ENCODE data around the genes PARD3 and GJD4.

DNA sequence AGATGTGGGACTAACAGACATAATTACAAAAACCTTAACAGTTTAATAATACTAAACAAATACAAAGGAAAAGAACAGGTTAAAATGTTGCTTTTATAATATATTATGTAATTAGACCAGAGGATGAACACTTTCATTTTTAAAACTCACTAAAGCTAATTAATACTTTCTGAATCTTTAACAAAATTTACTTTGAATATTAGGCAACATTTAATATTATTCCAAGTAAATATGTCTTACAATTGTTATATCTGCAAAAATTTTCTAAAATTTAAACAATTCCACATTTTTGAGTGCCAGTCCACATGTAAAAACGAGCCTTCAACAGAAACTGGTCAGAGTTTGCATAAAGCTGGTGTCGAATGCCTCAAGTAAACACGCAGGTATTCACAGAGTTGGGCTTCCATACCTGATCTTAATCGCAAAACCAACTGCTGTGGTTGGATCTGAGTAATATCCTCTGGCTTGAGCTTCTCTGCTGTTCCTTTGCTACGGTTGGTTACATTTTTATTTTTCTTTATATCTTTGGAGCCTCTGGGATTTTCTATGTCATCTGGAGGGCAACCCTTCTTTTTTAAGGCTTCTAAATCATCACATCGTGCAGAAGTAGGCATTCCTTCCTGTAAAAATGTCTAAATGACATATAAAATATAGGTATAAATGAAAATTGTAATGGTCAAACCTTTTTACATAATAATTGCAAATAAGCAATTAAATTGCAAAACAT, 28.5 kb downstream of the ITGB1 start:
- PRO-cap, 4 experiments: no peak in any of the 4 experiments
- RAMPAGE, long total RNA, 2 experiments: no peak in any of the 2 experiments
- RRBS: no CpG with 5 or more reads among the region's 6 CpGs

DNA sequence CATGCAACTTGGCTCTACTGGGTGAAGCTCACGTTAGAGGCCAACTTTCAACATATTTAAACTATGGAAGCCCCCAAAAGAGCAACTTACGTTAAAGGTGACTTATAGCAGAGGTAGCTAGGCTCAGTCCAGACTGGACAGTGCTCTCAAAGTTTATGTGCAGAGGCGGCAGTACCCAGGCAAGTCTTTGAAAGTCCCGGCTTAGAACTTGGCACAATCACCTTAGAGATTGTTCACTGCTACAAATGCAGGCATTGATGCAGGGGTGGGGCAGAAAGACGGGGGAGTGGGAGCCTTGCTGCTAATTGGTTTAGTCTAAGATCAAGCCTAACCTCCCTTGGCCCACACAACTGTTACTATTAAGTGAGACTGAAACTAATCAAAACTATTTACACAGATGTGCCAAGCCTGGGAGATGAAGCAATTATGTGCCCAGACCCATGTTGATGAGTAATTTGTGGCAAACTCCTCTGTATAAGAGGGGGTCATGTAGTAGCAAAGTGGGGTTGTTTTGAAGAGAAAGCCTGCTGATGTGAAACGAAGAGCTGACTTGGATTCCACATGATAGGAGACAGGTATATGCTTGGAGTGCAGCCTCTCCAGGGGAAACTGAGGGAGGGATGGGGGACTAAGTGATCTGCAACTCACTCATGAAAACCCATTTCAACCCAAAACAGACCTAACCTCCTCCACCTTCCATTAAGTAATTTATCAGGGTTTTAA, 178.2 kb upstream of the ITGB1 start:
- PRO-cap, 4 experiments: no peak in any of the 4 experiments
- RAMPAGE, long total RNA, 2 experiments: no peak in any of the 2 experiments
- RRBS: no CpG with 5 or more reads among the region's 6 CpGs

DNA sequence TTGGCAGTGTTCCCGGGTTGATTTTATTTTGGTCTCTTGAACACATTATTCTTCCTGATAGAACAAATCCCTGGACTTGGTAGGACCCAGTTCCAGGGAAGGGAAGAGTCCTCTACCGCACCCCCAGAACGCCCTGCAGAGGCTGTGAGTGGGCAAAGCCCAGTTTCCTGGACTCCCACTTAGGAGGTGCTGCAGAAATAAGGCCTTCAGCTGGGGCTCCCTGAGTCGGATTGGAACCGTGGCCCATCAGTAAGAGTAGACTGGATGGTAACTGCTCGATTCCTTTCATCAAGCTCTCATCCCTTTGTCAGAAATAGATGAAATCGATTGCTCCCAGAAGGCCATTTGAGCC, 3.1 kb upstream of the NRP1 start:
- PRO-cap, 4 experiments: peak in 1 of 4 experiments; most common plus-strand start position 57 of the sequence (in 1)
- RAMPAGE, long total RNA, 2 experiments: no peak in any of the 2 experiments
- RRBS: 0% methylated on average over 1 of the region's 7 CpGs

DNA sequence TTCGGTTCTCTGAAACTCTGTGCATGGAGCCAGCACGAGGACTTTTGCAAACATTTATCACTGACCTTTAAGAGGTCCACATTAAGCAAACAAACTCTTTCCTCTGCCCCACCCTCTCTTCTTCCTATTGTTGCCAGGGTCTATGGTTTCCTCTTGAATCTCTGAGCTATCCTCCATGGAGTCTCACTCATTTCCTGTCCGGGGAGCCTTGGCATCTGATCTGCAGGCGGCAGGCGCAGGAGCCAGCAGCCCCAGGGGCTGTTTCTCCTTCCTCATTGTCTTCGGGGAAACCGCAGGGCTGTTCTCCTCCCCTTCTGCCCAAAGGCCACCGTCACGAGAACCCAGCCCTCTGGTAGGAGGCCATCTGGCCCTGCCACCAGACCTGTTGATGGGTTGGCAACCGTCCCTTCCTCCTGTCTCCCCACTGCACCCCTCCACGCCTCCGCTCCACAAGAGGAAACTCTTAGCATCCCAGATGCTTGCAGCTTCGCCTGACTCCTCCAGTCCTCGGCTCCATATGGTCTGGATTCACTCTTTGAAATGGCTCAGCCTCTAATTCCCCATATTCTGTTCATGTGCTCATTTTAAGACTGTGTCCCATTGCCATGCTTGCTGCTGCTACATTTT, 327.3 kb upstream of the NRP1 start:
- PRO-cap, 4 experiments: no peak in any of the 4 experiments
- RAMPAGE, long total RNA, 2 experiments: no peak in any of the 2 experiments
- RRBS: no CpG with 5 or more reads among the region's 14 CpGs

DNA sequence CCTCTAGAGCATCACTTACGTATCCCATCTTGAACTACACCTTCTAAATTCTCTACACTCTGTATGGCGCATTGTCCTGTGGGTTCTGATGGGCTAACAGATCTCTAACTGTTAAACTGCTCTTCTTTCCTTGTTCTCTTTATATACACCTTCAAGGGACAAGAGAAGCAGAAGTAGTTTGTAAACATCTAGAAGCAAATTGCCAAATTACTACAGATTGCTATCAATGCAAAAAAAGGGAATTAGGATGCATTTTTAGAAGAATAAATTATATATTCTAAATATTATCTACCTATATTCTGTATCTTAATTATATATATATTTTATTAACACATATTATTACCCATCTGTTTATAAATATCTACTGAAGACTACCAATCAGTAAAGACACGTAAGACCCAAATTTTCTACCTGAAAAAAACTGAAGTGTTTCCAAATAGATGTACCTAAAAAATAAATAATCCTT, 299.6 kb downstream of the PARD3 start:
- PRO-cap, 4 experiments: no peak in any of the 4 experiments
- RAMPAGE, long total RNA, 2 experiments: start-site peak on the minus strand in 1 of 2 experiments, centred at position 167 of the sequence, 8 reads per replicate
- RRBS: no CpG with 5 or more reads among the region's 3 CpGs

GRCh38 chr10:34675356-34676353, 139.4 kb downstream of the PARD3 start:
- PRO-cap, 4 experiments: no peak in any of the 4 experiments
- RAMPAGE, long total RNA, 2 experiments: no peak in any of the 2 experiments
- RRBS: no CpG with 5 or more reads among the region's 14 CpGs

GRCh38 chr10:34815219-34816142, at the start of gene PARD3:
PARD3 (minus strand) TSS chr10:34815296.
- PRO-cap, 4 experiments: peak in 4 of 4 experiments; most common plus-strand start chr10:34815417 (in 4); most common minus-strand start chr10:34815296 (in 4)
- RAMPAGE, long total RNA, 2 experiments: no peak in any of the 2 experiments
- RRBS: 2% methylated on average over 29 of the region's 78 CpGs

DNA sequence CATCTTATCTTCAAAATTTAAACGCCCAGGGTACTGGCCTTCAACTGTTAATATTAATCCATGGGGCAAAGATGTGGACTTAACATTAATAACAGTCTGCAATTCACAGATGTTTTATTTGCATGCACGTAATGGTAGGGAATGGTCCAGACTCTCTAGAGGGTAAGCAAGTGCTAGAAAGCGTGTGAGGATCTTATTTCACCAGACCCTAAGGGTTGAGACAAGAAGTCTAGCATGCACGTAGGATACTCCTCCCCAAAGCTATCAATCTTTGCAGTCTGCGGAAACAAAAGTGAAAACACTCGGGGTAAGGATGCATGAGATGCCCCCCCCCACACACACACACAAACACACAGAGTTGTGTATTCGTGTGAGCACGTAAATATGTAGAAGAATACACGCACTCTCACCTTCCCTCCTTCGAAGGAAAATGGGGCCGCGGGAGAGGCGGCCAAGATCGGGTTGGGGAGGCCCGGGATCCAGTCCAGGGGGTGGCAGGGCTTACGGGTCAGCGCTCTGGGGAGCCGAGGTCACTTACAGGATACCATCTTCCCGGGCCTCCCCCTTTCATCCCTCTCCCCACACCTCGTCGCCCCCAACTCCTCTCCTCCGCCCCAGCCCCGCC, 543 bp downstream of the CUL2 start:
- PRO-cap, 4 experiments: peak in 1 of 4 experiments; most common plus-strand start position 274 of the sequence (in 1)
- RAMPAGE, long total RNA, 2 experiments: no peak in any of the 2 experiments
- RRBS: 2% methylated on average over 7 of the region's 23 CpGs

GRCh38 chr10:35136081-35136700, 9.5 kb downstream of the CREM start:
- PRO-cap, 4 experiments: peak in 2 of 4 experiments; most common minus-strand start chr10:35136370 (in 2)
- RAMPAGE, long total RNA, 2 experiments: no peak in any of the 2 experiments
- RRBS: no CpG with 5 or more reads among the region's 5 CpGs

DNA sequence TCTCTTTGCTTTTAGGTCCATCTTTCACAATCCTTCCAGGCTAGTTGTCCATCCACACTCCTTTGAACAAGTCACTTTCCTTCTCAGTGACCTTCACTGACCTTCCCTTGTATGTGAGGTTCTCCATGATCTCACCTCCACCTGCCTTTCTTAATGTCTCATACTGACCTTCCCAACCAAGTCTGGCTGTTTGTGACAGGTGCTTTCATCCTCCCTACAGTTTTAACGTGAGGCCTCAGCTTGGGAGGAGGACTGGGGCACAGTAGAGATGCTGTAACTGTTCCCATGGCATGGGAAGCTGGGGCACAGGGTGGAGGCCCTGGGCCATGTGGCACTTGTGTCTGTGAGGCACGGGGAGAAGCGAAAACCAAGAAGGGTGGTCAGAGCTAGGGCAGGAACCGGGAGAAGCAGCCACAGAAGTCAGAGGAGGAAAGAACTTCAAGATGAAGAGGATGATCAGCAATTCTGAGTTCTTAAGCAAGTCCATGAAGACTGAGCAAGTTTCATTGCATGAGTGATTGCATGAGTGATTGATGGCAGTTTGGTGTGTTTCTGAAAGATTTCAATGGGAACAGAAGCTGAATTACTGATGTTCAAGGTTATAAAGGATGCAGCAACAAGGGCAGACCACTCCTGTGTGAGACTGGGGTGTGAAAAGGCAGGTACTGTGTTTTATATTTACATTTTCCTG, 35.2 kb downstream of the CCNY start:
- PRO-cap, 4 experiments: no peak in any of the 4 experiments
- RAMPAGE, long total RNA, 2 experiments: no peak in any of the 2 experiments
- RRBS: no CpG with 5 or more reads among the region's 4 CpGs

GRCh38 chr10:35403347-35404411, 67.4 kb downstream of the CCNY start:
- PRO-cap, 4 experiments: no peak in any of the 4 experiments
- RAMPAGE, long total RNA, 2 experiments: no peak in any of the 2 experiments
- RRBS: no CpG with 5 or more reads among the region's 11 CpGs

GRCh38 chr10:35428078-35428722, 91.9 kb downstream of the CCNY start:
- PRO-cap, 4 experiments: no peak in any of the 4 experiments
- RAMPAGE, long total RNA, 2 experiments: no peak in any of the 2 experiments
- RRBS: no CpG with 5 or more reads among the region's 4 CpGs

DNA sequence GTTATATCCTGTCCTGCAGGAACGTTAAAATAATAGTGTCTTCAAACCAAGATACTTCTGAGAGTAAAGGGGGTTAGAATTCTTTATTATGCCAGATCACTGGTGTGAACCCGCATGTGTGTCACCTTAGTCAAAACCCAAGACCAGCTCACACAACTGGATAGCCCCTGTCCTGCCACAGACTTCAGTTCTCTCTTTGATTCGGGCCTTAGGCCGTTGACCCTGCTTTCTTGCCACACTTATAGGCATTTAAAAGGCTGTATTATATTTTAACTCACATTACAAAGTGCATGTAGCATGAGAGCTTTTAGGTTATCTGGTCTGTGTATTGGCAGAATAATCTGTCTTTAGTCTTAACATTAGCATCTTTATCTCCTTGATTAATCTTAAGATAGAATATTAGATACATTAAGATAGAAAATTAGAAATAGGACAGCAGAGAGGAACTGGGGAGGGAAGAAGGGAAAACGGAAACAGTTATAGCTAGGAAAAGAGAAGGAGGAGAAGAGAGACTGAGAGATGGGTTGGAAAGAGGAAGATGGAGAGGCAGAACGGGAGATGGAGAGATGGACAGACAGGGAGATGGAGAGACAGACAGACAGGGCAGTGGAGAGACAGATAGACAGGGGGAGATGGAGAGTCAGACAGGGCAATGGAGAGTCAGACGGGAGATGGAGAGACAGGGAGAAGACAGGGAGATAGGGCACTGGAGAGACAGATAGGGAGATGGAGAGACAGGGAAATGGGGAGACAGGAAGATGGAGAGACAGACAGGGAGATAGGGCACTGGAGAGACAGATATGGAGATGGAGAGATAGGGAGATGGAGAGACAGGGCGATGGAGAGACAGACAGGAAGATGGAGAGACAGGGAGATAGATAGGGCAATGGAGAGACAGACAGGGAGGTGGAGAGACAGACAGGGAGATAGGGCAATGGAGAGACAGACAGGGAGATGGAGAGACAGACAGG, 133.0 kb downstream of the CCNY start:
- PRO-cap, 4 experiments: no peak in any of the 4 experiments
- RAMPAGE, long total RNA, 2 experiments: no peak in any of the 2 experiments
- RRBS: no CpG with 5 or more reads among the region's 8 CpGs

GRCh38 chr10:35605182-35605458, at the start of gene GJD4:
GJD4 (plus strand) TSS chr10:35605341.
- PRO-cap, 4 experiments: no peak in any of the 4 experiments
- RAMPAGE, long total RNA, 2 experiments: no peak in any of the 2 experiments
- RRBS: no CpG with 5 or more reads among the region's 6 CpGs

DNA sequence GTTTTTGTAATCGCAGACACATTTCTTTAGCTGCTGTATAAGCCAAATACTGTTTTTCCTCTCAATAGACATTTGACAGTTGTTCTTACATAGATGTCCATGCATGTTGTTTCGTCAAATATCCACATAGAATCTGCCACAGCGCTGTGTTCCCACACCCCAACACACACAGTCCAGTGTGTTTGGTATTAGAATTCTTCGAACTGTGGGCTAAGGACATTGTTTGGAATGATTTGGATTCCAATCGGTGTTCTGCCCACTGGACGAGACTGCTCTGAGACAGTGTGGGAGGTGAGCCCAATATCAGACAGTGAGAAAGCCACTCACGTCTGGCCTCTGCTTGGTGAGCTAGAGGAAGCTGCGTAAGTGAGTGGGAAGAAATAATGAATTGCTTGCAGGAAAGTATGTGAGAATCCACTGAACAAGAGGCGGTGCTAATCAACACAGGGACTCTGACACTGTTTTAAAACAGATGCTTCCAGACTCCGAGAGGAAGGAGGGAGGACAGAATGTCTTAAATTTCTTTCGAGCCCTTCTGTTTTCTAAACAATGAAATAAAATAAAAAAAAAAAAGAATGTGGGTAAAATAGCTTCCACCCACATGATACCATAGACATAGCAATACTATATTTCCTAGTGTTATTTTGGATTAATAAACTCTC, 675.0 kb upstream of the ANKRD30A start:
- PRO-cap, 4 experiments: no peak in any of the 4 experiments
- RAMPAGE, long total RNA, 2 experiments: no peak in any of the 2 experiments
- RRBS: no CpG with 5 or more reads among the region's 11 CpGs

DNA sequence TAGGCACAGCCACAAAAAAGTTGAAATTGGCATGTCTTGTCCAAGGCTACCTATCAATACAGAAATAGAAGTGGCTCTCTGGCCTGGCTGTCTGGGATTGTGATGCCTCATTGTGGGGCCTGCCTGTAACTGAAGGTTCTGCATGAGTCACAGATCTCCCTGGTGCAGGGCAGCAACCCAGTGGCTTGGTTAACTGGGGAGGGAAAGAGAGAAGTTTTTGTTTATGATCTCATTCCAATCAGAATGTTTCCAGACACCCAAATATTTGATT, 363.6 kb downstream of the ANKRD30A start:
- PRO-cap, 4 experiments: no peak in any of the 4 experiments
- RAMPAGE, long total RNA, 2 experiments: no peak in any of the 2 experiments

DNA sequence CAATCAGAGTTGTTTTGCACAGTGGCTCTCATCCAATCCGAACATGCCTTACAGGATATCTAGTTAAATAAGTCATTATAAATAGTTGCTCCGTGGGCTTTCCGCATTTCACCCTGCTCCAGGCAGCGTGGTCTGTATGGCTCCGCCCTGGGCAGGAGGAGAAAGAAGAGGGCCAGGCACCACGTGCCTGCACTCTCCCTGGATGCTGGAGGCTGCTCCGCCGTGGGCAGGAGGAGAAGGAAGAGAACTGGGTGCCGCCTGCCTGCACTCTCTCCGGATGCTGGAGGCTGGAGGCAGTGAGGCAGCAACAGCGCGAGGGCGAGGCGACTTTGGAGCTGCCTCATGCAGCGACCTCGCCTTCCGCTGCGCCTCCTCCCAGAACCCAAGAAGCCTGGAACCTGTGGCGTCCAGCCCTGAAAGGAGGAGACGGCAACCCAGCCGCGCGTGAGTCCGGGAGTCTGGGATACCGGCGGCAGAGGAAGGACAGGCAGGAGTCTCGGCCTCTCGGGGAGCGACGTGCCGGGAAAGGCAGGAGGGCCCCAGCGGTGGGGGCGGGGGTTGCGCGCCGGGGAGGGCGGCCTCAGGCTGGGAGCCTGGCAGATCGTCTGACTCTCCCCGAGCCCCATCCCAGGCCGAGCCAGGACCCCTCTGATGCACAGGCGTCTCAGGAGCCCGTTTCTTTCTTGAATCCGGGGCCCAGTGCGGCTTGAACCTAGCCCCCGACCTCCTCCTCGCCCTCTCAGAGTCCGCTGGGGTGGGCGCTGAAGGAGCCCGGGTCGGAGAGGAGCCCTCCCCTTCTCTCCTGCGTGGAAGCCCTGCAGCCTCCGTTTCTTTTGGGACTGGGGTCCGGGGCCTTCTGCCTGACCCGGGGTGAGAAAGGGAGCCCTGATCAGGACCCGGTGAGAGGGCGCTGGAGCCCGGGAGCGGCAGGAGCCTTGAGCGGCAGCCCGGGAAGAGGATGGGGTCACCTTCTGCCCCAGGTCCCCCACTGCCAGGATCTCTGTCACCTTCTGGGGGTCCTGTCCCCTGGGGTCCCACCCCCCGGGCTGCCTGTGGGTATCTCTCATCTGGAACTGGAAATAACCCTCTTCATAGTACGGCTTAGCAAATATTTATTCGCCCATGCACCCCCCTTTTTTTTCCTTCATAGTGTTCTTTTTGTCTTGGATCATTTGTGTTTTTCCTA, 162.5 kb downstream of the ZNF33B start:
- PRO-cap, 4 experiments: no peak in any of the 4 experiments
- RAMPAGE, long total RNA, 2 experiments: no peak in any of the 2 experiments
- RRBS: 10% methylated on average over 19 of the region's 63 CpGs

DNA sequence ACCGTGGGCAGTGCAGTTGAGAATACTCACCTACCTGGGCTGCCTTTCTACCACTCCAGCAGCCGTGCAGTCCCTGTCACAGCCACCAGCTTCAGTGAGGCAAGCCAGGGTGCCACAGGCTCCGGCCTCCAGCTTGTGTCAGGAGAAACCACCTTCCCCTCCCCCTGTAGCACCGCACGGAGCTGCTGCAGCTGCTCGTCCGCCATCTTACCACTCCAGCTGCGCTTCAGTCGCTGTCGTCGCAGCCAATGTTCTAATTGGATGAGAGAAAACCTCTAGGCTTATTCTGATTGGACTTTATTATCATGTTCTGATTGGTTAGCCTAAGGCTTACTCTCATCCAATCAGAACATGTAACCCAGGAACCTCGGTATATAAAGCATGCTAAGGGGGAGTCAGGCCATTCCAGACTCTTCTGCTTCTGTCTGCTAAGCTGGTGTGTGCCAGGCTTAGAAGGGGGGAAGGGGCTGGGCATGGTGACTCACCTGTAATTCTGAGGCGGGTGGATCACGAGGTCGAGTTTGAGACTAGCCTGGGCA, 53.2 kb upstream of the ZNF33B start:
- PRO-cap, 4 experiments: peak in 1 of 4 experiments; most common plus-strand start position 181 of the sequence (in 1)
- RAMPAGE, long total RNA, 2 experiments: no peak in any of the 2 experiments
- RRBS: no CpG with 5 or more reads among the region's 15 CpGs

- PRO-cap, 4 experiments: no peak in any of the 4 experiments
- RAMPAGE, long total RNA, 2 experiments: no peak in any of the 2 experiments
- RRBS: no CpG with 5 or more reads among the region's 6 CpGs
Measured at GRCh38 chr10:43082014-43082516, 5.2 kb downstream of the RET start.

DNA sequence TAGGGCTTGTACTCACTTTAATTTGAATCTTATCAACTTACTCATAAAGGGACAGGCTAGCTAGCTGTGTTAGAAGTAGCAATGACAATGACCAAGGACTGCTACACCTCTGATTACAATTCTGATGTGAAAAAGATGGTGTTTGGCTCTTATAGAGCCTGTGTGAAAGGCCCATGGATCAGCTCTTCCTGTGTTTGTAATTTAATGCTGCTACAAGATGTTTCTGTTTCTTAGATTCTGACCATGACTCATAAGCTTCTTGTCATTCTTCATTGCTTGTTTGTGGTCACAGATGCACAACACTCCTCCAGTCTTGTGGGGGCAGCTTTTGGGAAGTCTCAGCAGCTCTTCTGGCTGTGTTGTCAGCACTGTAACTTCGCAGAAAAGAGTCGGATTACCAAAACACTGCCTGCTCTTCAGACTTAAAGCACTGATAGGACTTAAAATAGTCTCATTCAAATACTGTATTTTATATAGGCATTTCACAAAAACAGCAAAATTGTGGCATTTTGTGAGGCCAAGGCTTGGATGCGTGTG, 9.0 kb upstream of the CSGALNACT2 start:
- PRO-cap, 4 experiments: peak in 2 of 4 experiments; most common plus-strand start position 310 of the sequence (in 1); most common minus-strand start position 206 of the sequence (in 2)
- RAMPAGE, long total RNA, 2 experiments: no peak in any of the 2 experiments
- RRBS: no CpG with 5 or more reads among the region's 3 CpGs